Cardiac atrium fibroblast (primary cell): ENCODE results near the genes AHNAK, EML3 and GANAB.

DNA sequence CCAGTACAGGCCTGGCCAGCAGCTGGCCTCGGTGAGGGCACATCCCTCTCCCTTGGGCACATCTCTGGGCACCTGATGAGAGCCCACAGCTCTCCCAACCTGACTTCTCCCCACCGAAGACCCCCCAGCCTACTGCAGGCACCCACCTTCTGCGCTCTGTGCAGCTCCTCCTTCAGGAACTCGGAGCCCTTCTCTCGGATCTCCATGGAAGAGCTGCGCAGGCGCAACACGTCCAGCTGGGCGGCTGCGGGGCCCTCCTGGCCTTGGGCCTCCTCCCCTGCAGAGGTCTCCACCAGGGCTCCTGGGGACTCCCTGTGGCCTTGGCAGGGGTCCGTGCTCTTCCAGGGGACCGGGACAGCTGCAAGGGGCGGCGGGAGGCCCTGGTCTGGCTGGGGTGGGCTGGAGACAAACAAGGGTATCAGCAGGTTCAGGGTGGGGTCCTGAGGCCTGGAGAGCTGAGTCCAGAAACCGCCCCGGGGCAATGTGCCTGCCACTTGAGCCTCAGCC is 9.4 kb downstream of the RAB3IL1 start:
- RAMPAGE, long total RNA = no peak

- RAMPAGE, long total RNA = no peak
Measured at GRCh38 chr11:61922514-61923128, 5.3 kb upstream of the RAB3IL1 start.

DNA sequence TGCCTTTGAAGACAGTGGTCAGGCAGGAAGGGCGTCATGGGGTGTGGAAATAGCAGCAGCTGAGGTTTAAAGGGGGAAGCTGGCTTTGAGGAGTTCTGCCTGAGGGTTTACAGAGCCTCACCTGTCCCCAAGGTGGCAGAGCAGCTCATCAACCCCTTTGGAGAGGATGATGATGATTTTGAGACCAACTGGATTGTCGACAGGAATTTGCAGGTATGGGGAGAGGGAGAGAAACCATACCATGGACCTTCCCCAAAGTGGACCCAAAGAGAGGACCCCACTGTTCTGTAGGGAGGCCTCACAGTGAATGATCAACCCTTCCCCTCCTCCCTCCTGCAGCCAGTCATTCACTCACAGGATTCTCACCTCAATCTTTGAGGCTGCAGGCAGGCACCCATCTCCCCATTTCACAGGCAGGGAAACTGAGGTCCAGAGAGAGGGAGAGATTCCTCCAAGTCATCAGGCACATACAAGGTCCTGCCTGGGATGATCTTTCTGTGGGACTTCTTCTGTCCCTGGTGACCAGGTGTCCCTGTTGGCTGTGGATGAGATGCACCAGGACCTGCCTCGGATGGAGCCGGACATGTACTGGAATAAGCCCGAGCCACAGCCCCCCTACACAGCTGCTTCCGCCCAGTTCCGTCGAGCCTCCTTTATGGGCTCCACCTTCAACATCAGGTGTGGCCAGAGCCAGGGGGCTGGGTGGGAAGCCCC is 7.9 kb downstream of the FTH1 start:
- RAMPAGE, long total RNA = no peak

DNA sequence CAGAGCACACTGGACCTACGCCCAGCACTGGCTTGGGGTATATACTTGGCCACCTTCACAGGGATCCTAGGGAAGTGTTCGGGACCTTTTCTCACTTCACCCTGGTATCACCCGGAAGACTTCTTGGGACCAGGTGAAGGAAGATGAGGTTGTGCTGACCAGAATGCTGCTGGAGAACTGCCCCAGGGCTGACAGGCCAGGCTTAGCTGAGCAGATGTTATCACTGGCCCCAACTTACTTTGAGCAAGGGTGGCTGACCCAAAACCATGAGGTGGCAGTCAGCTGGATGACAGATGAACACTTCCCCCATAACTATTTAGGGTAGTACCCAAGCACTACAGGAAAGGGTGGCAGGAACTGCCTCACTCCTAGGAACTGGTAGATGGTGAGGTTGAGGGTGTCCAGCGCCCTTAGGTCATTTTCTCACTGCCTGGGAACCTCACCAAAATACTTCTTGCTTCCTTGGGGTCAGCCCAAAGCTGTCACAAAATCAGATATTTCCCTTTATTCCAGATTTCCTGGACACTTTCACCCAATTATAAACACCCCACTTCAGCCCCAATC is 4.3 kb downstream of the FTH1 start:
- RAMPAGE, long total RNA = no peak

DNA sequence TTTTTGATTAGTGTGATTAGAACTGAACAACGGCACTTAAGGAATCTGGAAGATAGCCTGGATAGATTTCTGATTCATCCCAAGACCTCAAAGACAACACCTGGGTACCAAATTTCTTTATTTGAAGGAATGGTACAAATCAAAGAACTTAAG is 3.1 kb downstream of the FTH1 start:
- RAMPAGE, long total RNA = no peak

GRCh38 chr11:61972412-61973301 is 5.2 kb upstream of the FTH1 start:
- RAMPAGE, long total RNA = no peak

DNA sequence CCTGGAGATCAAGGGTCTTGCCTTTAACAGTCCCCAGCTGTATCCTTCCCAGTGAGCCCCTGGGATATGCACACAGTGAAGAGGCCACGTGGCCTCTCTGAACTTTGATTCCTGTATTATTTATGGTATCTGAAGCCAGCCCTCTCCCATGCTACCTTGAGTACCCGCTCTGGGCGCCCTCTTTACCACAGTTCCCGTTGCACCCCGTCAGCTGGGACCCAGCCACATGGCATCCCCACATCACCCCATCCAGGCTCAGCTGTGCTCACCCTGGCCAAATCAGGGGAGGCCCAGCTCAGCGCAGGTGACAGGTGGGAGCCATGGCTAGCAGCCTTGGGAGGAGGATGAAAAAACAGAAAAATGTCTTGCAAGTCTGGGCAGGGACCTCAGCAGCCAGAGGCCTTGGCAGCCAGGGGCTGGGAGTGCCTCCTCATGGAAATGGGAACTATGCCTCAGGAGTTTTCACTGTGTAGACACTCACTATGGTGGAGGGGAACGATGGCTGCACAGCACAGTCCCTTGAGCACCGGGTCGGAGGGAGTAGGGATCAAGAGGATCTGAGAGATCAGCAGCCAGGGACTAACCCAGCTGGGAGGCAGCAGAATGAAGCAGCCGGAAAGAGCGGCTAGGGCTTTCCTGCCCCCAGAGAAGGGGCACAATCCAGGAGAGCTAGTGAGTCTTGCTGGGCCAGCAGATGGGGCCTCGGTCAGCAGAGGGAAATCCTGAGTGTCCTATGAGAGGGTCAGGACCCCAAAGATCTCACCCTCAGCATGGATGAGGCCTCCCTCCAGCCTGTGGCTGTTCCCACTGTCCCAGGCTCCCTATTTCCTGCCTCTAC is 6.1 kb upstream of the FTH1 start:
- RAMPAGE, long total RNA = no peak

DNA sequence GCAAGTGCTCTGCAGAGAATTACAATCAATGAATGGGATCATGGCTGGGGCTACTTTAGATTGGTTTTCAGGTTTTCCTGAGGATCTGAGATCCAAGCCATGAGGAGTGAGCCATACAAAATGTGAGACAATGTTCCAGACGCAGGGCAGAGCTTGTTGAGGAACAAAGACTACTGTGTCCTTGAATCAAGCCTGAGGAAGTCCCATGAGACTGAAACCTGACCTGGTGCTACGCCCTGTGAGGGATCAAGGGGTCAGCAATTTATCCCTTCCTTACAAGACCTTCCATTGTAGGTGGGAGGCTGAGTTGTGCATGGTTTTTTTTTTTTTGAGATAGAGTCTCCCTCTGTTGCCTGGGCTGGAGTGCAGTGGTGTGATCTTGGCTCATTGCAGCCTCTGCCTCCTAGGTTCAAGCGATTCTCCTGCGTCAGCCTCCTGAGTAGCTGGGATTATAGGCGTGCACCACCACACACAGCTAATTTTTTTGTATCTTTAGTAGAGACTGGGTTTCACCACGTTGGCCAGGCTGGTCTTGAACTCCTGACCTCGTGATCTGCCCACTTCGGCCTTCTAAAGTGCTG is 2.2 kb downstream of the INCENP start:
- RAMPAGE, long total RNA = no peak

DNA sequence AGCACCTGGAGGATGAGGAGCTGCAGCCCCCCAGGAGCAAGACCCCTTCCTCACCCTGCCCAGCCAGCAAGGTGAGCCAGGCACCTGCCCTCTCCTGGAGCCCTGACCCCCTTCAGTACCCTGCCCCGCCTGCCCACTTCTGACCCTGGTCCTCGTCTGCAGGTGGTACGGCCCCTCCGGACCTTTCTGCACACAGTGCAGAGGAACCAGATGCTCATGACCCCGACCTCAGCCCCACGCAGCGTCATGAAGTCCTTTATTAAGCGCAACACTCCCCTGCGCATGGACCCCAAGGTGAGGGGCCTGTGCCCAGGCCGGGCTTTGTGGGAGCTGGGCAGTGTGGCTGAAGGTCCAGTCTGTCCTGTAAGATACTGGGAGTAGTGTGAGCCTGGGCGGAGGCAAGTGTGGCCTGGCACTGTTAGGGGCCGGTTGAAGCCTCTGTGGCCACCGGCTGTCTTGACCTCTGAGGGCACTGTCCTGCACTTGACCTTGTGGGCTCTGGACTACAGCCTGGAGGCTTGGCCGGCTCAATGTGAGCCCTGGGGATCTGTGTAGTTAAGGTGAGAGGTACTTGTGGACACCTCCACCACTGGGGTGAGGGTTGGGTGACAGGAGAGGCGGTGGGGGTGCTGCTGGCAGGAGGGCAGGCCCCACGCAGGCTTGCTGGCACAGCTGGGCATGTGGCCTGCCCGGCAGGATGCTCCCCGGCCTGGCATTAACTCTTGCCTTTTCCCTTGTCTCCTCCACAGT is 17.1 kb downstream of the INCENP start:
- RAMPAGE, long total RNA = no peak

GRCh38 chr11:62443619-62444089 is 24.8 kb downstream of the SCGB1A1 start:
- RAMPAGE, long total RNA = no peak

GRCh38 chr11:62504926-62506006 is 41.3 kb downstream of the AHNAK start:
- RAMPAGE, long total RNA = no peak

DNA sequence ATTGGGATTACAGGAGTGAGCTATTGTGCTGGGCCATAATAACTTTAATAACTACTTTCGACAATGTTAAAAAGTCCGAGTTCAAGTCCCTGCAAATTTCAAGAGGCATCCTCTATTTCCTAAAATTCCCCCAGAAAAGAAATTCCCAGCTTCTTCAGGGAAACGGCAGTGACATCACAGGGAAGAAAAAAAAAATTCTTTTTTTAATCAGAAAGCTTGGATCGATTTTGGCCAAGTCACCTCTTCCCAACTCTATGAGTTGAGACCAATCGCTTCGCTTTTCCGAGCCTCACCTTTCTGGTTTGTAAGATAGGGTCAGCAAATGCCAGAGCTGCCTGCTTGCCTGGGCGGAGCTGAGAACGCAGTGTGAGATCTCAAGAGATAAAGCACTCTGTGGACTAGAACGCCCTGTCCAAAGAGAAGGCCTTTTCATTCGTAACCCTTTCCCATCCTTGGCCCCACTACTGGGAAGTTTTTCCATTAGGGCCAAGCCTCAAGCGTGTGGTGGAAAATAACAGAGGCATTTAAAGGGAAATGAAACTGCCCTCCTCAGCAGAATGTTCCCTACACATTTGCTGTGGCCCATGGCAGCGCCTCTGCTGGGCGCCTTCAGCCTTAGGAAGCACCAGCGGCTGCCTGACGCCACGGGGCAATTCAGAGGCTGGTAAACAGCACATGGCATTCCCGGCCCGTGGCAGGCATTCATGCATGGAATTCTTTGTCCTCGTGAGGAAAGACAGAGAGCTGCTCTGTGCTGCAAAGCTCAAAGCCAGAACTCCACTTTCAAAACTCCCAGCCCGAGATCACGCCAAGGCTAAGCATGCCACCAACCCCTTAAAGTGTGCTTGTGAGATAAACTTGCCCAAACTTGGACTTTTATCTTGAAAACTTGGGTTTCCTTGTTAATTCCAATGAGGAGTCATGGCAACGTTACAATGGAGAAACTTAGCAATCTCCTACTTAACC is 38.2 kb downstream of the AHNAK start:
- RAMPAGE, long total RNA = no peak

DNA sequence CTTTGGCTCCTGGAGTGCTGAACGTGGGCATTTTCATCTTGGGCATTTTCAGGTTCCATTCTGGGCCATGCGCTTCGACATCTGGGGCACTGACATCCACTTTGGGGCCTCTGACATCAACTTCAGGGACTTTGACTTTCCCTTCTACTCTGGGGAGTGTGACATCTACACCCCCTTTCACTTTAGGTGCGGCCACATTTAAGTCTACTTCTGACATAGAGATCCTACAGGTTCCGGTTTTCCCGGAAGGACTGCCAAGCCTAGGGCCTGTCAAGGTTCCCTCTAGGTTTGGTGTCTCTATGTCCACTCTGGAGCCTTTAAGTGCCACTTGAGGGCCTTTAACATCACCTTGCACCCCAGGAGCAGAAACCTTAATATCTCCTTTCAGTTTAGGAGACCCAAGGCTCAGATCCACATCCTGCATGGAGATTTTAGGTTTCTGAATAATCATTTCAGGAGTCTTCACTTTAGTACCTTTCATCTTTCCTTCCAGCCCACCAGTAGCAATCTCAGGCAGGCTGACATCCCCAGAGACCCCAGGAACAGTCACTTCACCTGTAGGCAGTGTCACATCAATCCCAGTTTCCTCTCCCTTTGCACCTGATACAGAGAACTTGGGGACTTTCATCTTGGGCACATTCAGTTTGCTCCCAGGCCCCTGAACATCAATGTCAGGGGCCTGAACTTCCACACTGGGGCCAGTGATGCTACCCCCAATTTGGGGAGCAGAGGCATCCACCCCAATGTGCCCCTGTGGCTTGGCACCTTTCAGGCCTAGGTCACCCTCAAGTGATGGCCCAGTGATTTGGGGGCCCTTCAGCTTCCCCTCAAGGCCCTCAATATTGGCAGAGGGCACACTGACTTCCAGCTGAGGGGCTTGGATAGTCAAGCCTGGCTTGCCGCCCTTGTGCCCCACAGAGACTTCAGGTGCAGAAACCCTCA is 13.8 kb downstream of the AHNAK start:
- RAMPAGE, long total RNA = no peak

GRCh38 chr11:62546639-62547004 is at the start of gene AHNAK:
Gene AHNAK, minus strand, starts transcription at chr11:62546806.
- RAMPAGE, long total RNA = no peak

GRCh38 chr11:62558894-62559800 is 12.5 kb upstream of the AHNAK start:
- RAMPAGE, long total RNA = no peak

- RAMPAGE, long total RNA = no peak
Measured at GRCh38 chr11:62567205-62567854, 6.4 kb downstream of the EEF1G start.

GRCh38 chr11:62602194-62602727 is 596 bp upstream of the MTA2 start:
- RAMPAGE, long total RNA = no peak

- RAMPAGE, long total RNA = no peak
Measured at GRCh38 chr11:62612412-62612808, at the start of gene EML3. Gene EML3, minus strand, starts transcription at chr11:62612775.

DNA sequence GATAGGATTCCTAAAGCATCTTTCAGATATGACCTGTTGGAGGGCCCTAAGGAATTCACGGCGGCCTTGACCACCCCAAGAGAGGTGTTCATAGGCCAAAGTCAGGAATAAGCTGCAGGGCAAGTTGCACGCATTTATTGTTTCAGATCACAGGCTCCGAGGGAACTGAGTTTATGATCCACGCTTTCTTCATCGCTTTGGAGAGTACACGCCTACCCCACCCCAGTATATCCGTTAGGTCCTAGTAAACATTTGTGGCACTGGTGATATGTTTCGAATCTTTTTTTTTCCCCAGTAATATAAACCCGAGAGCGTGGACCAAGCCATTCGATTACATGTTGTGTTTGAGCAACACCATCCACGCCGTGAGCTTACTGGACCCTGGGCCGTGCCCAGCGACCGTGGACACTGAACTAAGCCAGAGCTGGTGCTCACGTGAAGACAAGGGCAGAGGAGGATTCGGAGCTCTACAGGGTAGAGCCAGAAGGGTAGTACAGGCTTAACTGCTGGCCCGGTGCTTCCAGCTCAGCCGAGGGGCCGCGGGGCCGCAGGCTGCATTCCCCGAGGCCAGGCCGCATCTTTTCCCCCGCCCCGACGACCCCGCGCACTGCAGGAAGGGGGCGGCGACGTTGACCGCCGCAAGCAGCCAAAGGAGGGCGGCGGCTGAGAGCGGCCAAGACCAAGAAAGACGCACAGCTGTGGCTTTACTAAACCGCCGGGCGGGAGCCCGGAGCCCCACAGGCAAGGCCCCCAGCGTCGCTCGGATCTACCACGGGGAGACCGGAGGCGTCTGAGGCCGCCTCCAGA is 579 bp downstream of the GANAB start:
- RAMPAGE, long total RNA = no peak

DNA sequence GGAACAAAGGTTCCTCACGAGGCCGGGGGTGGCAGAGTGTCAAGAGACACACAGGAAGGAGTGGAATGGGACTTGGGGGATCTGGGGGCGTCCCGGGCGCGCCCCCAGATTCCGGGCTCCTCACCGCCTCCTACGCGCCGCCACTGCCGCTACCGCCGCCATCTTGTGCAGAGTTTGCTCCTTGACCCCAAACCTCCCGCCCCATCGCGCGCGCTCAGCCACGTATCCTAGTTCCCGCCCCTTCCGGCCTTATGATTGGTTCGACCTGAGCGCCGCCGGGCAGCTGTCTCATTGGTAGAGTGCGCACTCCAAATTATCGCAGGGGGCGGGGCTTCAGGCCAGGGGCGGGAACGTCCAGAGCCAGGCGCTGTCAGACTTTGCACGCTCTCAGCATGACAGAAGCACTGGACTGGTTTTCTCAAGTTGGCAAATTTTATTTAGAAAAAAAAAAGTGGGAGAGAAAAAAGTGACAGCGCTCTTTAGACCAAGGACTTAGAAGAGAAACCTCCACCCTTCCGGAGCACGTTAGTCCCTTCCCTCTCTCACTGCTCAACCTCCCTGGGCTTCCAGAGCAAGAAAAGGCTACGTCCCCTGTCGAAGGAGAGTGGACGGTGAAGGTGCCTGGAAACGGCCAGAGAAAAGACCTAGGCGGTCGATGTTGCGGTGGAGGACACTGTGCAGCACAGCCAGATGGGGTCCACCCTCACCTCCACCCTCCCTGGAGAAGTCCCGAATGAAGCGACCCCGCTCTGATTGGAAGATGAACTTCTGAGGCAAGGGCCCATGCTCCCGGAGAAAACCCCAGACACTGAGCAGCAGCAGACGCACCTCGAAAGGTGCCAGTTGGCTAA is at the start of gene GANAB:
TSS of gene GANAB (minus strand) at position 176 of the 851 bp plus-strand sequence.
- RAMPAGE, long total RNA = no peak